Thyroid gland (tissue), 7 donors: ENCODE measurements around a stretch of chr13.

DNA sequence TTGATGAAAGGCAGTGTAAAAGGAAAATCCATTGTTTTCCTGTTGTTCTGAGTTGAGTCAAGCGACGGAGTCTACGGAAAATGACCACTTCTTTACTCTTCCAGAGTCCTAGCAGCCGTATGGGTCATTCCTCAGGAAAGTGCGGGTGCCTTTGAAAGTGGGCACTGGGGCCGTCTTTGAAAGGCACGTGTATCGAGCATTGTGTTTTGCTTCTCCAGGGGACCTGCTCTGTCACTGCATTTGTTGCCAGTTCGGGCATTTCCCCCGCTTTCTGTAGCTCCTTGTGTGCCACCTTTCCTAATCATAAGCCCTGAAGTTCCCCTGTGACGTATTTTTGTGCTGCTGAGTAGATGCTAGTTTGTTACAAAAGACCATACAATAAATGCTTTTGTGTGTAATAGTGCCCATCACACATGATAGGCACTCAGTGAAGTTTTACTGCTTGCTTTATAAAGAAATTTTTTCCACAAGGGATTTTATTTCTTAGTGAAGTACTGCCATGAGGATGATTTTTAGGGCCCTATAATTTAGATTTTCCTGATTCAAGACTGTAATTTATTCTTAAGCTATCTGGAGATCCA, 24.4 kb downstream of the SPATA13 start:
- PRO-cap, 2 experiments, result no peak in any of the 2 experiments
- RAMPAGE, long total RNA, 5 experiments, result no peak in any of the 5 experiments

DNA sequence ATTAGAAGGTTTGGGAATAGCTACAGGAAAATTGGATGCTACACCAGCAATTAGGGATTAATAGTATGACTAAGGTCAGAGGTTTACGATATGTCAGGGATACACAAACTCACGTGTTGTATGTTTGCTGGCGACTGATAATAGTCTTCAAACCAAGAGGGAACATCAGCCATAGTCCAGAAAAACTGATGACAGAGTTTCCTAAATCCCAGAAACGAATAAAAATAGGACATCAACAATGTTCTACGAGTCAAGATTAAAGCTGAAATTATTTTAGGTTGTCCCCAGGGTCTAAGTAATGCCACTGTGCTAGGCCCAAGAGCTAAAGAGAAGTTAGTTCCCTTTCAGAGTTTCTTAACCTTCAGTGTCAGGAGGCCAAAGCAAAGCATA, 25.8 kb downstream of the SPATA13 start:
- PRO-cap, 2 experiments, result no peak in any of the 2 experiments
- RAMPAGE, long total RNA, 5 experiments, result no peak in any of the 5 experiments

- PRO-cap, 2 experiments, result no peak in any of the 2 experiments
- RAMPAGE, long total RNA, 5 experiments, result no peak in any of the 5 experiments
Observed at GRCh38 chr13:24203673-24204432, 43.3 kb downstream of the SPATA13 start.

- PRO-cap, 2 experiments, result no peak in any of the 2 experiments
- RAMPAGE, long total RNA, 5 experiments, result no peak in any of the 5 experiments
Observed at GRCh38 chr13:24217956-24218429, 57.5 kb downstream of the SPATA13 start.

GRCh38 chr13:24244460-24245047, 64.8 kb upstream of the C1QTNF9 start:
- PRO-cap, 2 experiments, result no peak in any of the 2 experiments
- RAMPAGE, long total RNA, 5 experiments, result no peak in any of the 5 experiments

GRCh38 chr13:24267302-24267803, 42.0 kb upstream of the C1QTNF9 start:
- PRO-cap, 2 experiments, result no peak in any of the 2 experiments
- RAMPAGE, long total RNA, 5 experiments, result no peak in any of the 5 experiments

DNA sequence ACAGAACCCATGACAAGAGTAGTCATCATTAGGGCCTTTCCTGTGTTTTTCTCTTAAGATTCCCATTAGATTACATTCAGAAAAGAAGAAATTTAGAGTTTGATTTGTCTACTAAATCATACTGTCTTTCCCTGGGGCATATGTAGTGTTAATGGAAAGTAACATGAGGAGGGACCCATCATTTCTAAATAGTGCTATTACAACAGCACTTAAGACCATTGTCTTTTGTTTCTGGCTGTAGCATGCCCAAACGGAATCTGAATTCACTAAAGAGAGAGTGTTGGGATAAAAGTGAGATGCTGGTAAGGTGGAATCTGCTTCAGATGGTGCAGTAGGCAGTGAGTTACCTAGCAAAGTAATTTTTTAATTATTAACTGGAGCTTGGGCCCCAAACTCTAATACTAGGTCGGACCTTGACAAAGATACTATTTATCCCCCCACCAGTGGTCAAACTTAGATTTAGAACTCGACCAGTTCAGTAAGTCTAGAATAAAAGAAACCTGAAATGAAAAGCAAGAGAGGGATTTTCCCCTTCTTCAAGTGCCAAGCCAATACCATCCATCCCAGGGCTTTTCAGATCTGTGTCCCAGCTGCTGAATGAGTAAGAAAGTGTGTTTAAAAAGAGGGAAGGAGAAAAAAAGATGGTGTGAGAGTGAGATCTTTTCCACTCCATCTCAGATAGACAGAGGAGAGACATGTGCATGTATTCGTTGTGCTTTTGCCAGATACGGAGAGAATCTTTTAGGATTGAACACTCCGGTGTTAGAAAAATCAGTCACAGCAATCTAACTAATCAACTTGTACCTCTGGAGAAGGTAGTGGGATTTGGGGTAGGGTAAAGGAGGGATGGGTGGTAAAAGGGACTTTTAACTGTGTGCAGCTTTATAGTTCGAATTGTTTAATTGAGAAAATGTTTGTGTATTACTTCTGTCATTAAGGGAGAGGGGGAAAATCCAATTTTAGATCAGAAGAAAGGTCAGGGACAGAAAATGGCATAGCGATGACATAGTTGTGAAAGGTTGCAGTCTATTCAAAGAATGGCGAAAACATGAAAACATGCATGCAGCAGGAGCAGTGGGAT, 125.4 kb downstream of the CDK8 start:
- PRO-cap, 2 experiments, result no peak in any of the 2 experiments
- RAMPAGE, long total RNA, 5 experiments, result no peak in any of the 5 experiments

- PRO-cap, 2 experiments, result no peak in any of the 2 experiments
- RAMPAGE, long total RNA, 5 experiments, result no peak in any of the 5 experiments
Observed at GRCh38 chr13:26721151-26721558, 39.4 kb downstream of the GPR12 start.

DNA sequence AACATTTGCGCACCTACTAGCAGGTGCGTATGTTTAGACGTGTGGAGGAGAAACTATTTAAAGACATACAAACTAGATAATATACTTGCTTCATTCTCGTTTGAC, 457 bp upstream of the RPL21 start:
- PRO-cap, 2 experiments, result no peak in any of the 2 experiments
- RAMPAGE, long total RNA, 5 experiments, result no peak in any of the 5 experiments

GRCh38 chr13:27264022-27264516, 6.6 kb upstream of the RASL11A start:
- PRO-cap, 2 experiments, result no peak in any of the 2 experiments
- RAMPAGE, long total RNA, 5 experiments, result no peak in any of the 5 experiments

DNA sequence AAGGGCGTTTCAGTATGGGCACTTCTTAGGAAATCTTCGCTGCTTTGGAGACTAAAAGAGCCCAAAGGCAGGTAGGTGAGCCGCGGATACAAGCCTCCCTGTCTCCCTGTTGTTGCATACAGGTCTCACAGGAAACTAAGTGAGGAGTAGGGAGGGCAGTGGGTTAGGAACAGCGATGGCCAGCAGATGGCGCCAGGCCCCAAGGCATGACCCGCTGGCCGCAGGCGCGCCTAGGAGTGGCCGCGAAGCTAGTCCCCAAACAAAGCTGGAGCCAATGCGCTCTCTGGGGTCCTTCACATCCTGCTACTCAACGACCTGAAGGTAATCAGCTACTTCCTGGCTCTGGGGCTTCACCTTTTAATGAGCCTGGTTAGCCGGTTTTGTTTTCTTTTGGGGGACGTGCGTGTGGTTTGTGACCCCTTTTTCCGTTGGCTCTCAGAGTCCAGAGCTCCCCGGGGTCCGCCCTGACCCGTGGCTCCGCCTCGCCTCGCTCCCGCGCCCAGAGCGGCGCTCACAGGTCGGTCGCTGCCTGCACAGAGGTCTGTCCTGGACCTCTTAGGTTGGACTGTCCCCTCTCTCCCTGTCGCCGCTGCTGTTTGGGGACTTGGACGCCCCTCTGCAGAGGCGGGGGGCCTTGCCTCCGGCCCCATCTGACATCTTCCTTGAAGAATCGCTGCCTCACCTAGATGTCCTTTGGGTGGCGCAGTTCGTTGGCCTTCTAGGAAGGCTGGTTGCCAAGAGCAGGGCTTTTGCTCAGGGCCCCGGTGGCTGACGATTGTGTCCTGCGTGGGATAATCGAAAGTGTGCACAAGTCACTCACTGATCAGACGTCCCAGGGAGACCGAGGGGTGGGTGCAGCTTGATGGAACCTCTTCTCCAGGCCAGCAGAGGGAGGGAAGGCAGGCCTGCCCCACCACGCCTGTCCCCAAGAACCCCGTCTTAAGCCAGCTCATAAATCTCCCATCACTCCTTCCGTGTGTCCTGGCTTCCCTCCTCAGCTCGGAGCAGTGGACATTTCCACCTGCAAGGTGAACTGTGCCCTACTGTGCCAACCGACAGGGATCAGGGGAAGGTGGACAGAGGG, 62.1 kb upstream of the GTF3A start:
- PRO-cap, 2 experiments, result no peak in any of the 2 experiments
- RAMPAGE, long total RNA, 5 experiments, result no peak in any of the 5 experiments

DNA sequence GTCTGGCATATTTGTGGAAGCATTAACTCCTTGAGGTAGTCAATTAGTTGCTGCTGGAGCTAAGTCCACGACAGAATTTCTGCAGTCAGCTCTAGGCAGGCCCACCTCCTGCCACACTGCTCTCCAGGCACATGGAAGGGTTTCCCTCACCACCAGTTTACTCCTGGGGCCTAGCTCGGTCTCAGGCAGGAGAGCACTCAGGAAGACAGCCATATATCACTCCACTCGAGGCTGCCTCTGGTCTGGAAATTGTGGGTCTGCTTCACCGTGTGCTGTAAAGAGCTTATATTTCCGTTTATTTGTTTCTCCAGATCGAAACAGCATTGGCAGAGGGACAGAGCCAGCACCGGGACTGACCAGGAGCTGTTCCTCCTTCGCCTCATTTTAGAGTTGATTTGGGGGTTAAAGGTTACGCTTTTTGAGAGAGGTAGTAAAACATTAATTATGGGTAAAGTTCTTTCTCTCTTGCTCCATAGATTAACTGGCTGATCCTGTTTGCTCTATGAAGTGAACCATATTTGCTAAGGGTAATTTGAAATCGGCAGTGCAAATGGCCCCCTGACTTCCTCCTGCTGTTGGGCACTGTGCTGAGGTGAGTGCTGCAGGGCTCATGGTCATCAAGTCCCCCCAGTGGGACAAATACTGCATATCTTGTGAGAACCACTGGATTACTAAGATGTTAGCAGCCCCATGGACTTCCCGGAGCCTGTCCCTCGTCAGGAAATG, 20.5 kb upstream of the GTF3A start:
- PRO-cap, 2 experiments, result no peak in any of the 2 experiments
- RAMPAGE, long total RNA, 5 experiments, result no peak in any of the 5 experiments

DNA sequence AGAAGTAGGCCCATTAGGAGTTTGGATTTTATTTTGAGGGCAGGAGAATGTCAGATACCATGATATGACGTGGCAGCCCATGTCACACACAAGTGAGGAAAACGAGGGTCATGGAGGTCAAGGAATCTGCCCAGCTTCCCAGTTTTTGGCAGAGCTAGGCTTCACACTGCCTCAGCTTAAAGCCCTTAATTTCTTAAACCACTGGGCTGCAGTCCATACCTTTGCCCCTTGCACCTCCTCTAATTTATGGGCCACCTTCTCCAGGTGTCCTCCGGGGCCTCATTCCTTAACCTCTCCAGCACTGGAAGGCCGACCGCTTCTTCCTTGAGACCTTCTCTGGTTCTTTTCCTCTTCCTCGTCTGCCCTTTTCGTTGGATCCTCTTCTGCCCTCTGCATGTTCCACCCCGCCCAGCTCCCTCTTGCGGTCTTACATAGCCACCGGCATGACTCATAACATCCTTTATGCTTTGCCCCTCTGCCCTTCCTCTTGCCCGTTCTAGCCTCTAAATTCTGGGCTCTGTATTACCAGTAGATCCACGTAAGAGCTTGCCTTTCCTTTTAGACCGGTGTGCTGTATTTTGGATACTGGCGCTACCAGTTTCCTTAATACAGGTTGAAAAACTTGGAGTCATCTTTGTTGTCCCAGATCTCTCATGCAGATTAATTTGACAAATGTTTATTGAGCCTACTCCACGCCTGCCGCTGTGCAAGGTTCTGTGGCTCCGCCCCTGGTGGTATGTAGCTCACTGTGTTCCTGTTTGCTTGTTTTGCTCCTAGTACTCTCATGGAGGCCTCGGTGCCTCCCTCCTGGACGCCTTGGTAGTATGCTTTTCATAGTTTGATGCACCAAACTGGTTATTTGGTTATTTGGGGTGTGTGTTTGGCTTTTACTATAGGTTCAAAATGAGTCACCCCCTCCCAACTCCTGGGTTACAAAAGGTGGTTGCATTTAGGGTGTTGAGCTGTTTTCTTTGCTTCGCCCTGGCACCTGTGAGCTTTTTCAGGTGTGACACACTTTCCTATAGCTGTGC, 1.5 kb downstream of the GTF3A start:
- PRO-cap, 2 experiments, result peak in 2 of 2 experiments; most common plus-strand start position 506 of the sequence (in 1); most common minus-strand start position 361 of the sequence (in 2)
- RAMPAGE, long total RNA, 5 experiments, result no peak in any of the 5 experiments

DNA sequence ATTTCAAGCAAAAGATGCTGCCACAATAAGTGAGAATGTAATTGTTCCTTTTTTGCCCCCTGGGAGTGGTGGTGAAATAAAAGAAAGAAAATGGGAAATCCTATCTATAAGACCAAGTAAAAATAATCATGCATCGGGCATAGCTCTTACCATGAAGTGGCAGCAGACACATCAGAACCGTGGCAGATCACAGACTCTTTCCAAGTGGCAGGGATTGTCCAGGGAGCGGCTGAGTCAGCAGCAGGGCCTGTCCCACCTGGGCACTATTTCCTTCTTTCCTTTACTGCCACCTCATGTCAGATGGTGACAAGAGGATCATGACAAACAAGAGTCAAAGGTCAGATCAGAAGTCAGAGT, 84.0 kb upstream of the MTIF3 start:
- PRO-cap, 2 experiments, result no peak in any of the 2 experiments
- RAMPAGE, long total RNA, 5 experiments, result no peak in any of the 5 experiments

GRCh38 chr13:27607103-27607607, 13.2 kb downstream of the LNX2 start:
- PRO-cap, 2 experiments, result no peak in any of the 2 experiments
- RAMPAGE, long total RNA, 5 experiments, result no peak in any of the 5 experiments

DNA sequence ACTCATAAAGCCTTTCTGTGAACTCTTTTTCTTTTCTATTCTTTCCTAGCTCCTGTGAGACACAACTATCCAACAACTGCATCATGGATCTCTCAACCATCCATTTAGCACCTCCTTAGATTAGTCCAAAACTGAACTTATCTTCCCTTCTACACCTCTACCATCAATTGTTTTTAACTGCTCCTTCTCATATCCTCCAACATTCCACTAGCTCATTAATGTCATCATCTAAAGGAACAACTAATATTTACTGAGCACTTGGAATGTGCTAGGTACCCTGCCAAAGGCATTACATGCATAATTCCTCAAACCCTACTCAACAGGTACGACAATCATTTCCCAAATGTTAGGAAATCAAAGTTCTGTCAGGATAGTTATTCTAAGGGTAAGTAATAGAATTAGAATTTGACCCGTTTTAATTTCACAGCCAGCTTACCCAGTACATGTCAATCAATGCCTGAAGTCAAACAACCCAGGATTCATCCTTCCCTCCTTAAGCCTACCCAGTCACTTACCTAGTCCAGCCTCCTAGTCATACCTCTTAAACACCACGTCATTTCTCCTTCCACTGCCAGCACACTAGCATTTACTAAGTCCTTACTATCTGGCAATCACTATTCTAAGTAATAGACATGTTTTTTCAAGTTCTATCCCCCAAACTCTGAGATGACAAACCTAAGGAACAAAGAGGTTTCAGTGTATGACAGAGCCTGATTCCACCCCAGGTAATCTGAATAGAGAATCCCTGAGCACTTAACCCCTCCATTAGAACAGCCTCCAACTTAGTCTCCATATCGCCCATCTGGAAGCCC, 2.4 kb downstream of the LNX2 start:
- PRO-cap, 2 experiments, result no peak in any of the 2 experiments
- RAMPAGE, long total RNA, 5 experiments, result no peak in any of the 5 experiments

DNA sequence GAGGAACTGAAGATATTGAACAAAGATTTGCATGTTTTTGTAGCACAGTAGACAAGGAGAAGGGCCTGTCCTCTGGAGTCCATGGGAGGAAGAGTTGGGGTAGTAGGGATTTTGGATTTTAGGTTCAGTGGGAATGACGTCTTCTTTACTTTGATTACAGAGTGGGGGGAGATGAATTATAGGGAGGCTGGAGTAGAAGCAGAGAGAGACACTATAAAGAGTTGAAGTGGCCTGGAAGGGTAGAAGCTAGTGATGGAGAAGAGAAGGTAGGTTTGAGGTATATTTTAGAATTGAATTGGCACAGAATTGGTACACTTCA, 3.4 kb downstream of the POLR1D start:
- PRO-cap, 2 experiments, result no peak in any of the 2 experiments
- RAMPAGE, long total RNA, 5 experiments, result no peak in any of the 5 experiments

DNA sequence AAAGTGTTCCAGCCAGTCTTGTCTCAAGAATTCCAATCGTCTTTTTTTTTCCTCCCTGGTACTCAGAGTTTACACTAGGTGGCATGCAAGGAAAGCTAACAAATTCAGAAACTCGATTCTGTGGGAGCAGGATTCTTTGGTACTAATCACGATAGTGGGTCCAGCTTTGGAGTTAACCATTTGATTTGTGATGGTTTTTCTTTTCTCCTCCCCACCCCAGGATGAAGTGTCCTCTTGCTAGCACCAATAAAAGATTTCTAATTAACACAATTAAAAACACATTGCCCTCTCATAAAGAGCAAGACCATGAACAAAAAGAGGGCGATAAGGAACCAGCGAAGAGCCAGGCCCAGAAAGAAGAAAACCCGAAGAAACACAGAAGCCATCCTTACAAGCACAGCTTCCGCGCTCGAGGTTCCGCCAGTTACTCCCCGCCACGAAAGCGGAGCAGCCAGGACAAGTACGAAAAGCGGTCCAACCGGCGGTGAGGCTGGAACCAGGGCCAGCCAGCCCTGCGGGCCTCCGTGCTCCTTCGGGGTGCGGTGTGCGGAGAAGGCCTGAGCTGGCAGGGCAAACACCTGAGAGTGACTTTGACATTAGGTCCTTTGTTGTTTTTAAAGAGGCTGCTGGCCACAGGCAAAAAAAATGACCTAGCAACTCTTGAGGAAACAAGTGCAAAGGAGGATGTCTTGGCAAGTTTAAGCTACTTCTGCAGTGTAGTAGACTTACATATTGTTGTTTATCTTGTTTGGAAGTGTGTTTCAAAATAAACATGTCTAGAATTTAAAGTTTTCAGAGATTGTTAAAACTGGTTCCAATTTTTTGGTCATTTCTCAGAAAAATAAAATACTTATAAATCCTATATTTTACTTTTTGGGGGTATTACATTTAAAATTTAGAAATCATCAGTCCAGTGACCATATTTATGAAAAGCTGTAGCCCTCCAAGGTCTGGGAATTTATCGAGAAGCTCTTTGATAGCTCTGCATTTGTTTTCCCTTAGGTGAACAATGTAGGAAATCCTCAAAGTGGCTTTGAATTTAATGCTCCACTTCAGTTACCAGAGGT, 44.1 kb downstream of the POLR1D start:
- PRO-cap, 2 experiments, result no peak in any of the 2 experiments
- RAMPAGE, long total RNA, 5 experiments, result no peak in any of the 5 experiments

GRCh38 chr13:27868784-27869137, 51.0 kb upstream of the PDX1 start:
- PRO-cap, 2 experiments, result no peak in any of the 2 experiments
- RAMPAGE, long total RNA, 5 experiments, result no peak in any of the 5 experiments

DNA sequence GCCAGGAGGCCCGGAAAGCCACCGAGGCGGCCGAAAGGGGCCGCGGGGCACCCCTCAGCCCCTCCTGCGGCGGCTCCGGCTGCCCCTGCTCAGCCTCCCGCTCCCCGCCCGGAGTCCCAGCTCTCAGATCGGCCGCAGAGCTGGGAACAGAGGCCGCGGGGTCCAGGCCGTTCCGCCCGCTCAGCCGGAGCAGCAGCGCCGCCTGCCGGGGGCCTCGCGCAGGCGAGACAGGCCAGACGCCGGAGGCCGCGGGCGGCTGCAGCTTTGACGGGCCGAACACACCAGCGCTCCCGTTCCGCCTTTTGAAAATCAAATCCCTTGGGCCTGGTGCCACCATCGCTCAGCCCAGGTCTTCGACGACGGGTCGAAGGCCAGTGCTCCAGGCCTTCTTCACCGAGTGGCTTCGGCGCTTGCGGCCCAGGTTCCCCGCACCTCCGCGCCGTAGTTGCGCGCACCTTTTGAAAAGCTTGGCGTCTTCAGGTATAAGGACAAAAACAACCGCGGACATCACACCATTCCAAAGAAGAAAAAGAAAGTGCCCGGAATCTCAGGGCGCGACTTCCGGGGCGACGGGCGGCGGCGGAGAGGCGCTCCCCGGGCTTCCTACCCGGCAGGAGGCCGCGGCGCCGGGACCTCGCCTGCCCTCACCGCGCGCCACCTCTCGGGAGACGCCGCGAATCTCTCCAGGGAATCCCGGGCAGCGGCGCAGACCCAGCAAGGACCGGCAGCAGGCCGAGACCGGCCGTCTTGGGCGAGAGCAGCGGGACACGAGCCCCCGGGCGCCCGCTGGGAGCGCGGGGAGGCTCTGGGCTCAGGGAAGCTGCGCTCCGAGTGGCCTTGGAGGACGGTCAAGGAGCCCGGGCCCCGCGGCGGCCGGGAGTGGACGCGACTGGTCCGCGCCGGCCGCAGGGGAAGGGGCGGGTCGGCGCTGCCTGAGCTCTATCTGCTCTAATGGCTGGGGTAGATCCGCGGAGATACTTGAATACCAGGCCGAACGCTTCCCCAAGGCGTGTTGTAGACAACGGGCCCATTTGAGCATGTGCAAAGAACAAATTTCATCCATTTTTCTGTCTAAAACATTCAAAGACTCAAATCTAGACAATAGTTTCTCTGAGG, 14.9 kb downstream of the CDX2 start:
- PRO-cap, 2 experiments, result peak in 2 of 2 experiments; most common plus-strand start position 867 of the sequence (in 2); most common minus-strand start position 769 of the sequence (in 1)
- RAMPAGE, long total RNA, 5 experiments, result no peak in any of the 5 experiments